ENCODE measurements around a stretch of chr12.

- PRO-cap: no peak
Measured at GRCh38 chr12:114669914-114670328, 14.1 kb downstream of the TBX3 start.

DNA sequence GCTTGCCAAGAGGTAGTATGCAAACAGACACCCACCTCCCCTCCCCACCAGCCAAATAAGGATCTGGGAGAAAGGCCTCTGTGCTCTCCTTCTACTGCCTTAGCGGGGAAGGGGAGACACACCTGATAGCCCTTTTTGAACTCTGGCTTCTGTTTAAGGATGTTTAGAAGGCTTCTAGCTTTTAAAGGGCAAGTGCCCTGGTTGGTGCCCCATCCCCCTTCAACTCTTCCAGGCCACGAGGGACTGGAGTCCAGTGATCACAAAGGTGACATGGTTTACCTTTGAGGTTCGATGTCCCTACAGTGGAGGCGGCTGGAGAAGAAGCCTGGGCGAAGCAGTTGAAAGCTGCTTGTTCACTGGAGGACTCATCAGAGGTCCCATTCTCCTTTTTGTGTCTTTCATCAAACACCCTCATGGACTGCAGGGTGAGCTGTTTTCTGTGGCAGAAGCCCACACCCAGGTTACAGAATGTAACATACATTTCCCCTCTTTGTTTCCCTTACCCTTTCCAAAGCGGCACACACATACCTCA, 7.9 kb downstream of the TBX3 start:
- PRO-cap: no peak

DNA sequence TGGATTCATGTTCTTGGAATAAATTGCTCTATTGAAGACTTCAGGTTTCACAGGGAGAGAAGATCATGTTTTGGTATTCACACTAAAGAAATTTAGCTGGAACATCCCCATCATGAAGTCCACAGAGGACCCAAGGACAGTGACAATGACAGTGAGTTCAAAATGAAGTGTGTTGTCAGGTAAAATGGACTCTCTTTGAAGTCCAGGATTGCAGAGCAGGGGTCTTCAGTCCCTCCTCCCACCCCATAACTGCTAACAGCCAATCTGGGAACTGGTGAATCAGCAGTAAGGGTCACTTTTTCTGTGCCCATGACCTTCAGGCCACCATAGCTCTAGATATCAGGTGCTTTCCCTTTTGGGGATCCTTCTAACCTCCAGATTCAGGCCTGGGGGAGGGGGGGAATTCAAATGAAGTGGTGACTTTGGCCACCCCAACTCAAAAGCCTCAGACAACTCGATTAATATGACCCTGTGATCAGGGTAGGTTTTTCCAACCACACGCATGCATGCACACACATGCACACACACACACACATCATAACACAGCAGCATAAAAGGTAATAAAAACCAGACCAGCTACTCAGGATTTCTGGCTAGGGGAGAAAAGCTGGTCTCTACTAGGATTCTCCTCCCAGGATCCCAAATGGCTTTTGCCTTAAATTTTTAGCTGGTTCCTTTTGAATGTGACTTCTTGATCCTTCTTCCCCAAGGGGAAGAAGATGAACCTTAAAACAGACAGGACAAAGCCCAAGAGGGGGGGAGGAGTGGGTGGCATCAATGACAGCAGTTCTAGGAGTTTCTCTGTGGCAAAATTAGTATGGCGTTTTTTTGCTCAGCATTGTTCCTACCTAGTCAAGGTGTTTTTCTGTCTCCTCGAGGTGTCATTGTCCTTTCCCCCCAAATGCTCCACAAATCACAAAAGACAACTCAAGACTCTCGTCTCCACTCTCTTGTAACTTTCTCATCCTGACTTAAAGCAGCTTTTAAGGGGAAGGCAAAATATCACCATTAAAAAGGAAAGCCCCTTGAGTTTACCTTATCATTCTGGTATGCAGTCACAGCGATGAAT, 5.2 kb downstream of the TBX3 start:
- PRO-cap: no peak

GRCh38 chr12:114681249-114682011, 2.5 kb downstream of the TBX3 start:
- PRO-cap: no peak

DNA sequence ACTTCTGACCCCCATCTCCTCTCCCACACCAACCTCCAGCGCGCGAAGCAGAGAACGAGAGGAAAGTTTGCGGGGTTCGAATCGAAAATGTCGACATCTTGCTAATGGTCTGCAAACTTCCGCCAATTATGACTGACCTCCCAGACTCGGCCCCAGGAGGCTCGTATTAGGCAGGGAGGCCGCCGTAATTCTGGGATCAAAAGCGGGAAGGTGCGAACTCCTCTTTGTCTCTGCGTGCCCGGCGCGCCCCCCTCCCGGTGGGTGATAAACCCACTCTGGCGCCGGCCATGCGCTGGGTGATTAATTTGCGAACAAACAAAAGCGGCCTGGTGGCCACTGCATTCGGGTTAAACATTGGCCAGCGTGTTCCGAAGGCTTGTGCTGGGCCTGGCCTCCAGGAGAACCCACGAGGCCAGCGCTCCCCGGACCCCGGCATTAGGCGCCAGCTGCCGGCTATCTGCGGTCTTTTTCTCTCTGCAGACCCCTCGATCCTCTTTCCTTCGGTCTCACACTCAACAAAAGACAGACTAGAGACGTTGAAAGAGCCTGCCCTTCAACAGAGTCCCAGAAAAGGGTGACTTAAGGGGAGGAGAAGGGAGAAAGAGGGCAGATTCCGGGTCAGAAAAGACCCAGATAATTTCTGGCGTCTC, 3.0 kb upstream of the TBX3 start:
- PRO-cap: no peak

GRCh38 chr12:114746749-114747218, 62.8 kb upstream of the TBX3 start:
- PRO-cap: no peak

DNA sequence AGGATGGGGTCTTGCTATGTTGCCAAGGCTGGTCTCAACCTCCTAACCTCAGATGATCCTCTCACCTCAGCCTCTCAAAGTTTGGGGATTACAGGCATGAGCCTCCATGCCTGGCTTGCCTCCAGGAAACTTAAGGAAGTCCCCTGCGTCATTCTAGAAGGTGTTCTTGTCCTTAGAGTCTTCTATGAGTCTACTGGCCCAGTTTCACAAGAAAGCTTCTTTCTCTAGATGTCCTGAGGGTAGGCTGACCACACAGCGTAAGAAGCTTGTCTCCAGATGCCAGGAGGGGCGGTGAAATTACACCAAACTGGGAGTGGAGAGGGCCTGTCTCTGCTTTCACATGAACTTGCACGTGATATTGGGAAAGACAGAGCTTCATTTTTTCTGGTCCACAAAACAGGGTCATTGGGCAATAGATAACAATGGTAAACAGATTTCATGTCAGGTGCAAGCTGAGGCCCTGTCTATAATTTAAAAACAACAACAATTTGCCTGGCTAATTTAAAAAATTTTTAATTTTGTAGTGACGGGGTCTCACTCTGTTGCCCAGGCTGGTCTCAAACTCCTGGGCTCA, 85.6 kb upstream of the TBX3 start:
- PRO-cap: no peak

DNA sequence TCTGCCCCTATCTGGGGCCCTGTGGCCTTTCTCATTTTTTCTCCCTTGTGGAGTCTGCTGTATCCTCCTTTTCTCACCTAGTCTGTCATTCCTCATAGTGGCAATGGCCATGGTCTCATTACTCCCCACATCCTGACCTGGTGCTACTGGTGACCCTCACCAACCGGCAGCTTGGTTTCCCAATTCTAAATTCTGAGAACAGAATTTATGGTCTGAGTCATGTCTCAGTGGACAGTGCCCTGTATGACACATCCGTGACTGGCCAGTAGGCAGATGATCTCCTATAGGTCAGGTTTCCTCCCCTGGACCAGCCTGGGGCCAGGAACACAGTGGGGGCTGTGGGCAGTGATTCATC, 249.4 kb upstream of the TBX3 start:
- PRO-cap: no peak

DNA sequence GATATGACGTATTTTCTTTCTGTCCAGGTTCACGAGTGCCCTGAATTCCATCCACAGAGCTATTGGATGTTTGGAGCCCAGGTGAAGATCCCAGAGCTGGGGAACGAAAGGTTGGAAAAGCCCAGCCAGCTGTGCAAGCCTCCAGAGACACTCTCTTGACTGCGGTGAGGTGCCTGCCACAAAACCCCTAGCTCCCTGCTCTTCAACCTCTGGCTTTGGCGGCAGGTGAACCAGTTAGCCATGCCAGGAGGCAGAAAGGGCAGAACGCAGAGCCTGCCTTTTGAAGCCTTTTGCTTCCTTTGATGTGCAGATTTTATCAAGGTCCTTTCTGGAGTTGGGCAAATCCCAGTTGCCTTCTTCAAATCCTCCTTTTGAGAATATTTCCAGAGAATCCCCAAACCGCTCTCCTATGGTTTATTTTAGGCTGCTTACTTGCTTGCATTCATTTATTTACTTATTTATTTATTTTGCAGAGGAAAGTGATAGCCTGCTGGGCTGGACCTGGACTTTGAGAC, 411.2 kb upstream of the TBX3 start:
- PRO-cap: no peak

DNA sequence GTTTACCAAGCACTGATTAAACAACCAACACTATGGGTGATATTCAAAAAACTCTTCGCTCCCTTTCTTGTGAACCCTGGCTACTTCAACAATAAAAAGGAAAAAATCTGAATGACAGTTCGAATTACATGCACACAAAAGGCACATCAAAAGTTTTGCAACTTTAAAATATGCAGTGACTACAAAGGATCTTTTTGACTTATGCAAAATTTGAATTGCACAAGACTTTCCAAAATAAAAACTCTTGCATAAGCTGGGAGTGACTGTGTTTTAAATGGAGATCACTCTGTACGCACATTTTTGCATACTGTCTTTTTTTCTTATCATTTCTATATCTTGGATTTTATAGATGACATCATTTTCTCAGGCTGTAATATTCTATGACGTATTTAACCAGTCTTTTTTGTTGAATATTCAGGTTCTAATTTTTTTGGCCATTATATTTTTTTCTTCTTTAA, 667.6 kb upstream of the TBX3 start:
- PRO-cap: no peak

GRCh38 chr12:115872213-115872612, 405.3 kb downstream of the MED13L start:
- PRO-cap: no peak

DNA sequence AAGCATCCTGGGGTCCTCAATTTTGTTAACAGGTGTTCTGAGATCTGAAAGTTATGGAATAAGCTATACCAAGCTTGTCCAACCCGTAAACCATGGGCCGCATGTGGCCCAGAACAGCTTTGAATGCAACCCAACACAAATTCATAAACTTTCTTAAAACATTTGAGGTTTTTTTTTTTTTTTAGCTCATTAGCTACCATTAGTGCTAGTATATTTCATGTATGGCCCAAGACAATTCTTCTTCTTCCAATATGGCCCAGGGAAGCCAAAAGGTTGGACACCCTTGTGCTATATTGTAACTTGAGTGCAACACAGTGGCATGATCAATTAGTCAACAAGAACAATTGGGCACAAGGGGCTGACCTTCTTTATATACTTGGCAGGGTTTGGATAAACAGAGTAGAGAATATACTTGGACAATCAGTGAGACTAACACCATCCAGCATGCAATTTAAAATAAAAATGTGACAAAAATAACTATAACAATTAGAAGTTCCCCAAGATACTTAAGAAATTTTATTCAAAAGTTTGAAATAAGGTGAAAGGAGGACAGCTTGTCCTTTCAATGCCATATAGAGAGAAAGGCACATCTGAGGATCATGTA, 197.5 kb downstream of the MED13L start:
- PRO-cap: no peak

DNA sequence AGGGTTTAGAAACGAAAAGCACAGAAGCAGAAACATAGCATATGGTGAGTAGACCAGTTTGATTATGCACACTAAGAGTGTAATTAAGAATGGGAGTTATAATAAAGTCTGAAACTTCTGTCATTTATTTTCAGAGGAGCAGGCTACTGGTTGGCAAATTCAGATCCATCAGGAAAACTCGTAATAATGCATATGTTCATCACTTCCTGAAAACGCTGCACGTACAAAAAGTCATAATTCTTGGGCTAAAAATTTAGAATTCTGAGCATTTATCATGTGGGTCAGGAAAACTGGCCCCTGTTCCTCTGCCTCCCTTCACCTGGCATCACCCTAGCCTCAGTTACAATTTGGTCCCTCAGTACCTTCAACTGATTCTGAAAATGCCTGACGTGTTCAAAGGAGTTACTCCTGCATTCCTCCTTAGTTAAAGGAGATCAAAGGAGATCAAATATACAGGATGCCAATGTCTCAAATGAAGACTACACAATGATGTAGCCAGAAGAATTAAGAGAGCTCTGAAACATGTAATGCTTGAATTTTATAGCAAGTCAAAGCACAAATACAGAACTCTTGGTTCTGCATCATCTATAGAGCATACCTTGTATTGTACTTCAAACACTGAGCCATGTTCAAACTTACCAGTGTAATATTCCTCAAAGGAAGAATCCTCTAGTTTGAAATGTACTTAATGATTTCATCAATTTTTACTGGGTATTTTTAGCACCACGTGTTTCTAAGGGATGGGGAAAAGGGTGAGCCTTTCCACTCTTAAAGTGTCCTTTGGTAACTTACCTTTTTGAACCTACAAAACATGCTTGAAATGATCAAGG, 193.8 kb downstream of the MED13L start:
- PRO-cap: no peak

GRCh38 chr12:116156537-116157145, 120.9 kb downstream of the MED13L start:
- PRO-cap: no peak

DNA sequence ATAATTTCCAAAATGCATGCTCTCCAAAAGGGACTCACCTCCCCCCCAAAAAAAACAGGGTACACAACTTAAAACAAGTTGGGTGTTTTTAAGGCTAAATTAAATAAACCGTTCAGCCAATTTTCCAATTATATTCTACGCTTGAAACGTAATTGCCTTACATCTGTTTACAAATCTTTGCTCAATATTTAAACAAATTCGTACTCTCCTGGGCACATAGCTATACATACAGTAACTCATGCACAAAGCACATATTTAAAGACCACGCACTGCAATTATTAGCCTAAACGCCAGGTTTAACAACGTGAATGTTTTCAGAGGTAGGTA, 1.8 kb downstream of the MED13L start:
- PRO-cap: no peak

- PRO-cap: no peak
Measured at GRCh38 chr12:116336658-116337189, 59.2 kb upstream of the MED13L start.

DNA sequence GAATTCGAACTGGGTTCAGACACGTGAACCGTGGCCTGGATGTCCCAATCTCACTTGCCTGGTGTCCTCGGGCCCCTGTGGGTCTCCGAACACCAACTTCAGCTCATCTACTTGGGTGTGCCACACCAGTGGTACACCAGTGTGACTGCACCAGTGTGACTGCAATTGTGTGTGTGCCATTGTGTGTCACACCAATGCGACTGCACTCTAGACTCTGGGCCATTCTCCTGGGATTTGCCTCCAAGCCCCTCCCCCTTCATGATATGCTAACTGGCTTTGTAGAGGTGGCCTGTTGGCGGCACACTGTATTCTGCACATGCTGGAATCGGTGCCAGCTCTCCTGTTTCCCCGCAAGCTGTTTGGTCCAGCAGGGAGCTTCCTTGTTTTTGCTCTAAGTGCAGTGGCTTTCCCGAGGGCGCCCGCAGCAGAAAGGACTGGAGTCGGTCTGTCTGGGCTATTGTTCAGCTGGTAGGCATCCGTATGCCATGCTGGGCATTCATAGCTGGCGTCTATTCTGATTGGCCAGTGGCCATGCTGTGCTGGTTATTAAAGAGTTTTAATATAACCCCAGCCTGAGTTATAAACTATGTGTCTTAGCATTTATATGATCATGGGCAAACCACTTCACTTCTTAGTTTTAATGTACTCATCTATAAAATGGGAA, 88.9 kb upstream of the MED13L start:
- PRO-cap: no peak

- PRO-cap: unidirectional peak, plus-strand start at chr12:116444550
Measured at GRCh38 chr12:116444216-116444846, 114.8 kb upstream of the MAP1LC3B2 start.

DNA sequence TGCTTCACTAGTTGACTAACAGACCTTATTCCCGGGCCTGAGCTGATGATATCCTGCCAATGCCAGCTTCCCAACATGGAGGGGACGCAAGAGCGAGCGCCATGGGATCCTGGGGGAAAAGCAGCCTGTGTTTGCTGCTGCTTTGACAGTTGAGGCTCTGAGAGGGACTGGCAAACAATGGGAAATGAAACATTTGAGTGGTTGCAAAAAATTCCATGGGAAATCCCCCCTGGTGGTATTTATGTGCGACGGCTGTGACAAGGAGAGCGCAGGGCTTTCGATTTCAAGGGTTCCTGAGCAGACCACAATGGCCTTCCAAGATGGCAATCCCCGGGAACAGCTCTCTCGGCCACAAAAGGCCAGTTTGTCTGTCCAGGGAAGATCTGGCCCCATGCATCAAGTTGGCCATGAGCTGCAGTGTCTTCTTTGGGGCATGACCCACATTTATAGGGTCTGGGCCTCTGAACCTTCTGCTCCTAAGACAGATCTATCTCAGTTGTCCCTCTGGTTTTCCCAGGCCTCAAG, 21.8 kb upstream of the MAP1LC3B2 start:
- PRO-cap: no peak

DNA sequence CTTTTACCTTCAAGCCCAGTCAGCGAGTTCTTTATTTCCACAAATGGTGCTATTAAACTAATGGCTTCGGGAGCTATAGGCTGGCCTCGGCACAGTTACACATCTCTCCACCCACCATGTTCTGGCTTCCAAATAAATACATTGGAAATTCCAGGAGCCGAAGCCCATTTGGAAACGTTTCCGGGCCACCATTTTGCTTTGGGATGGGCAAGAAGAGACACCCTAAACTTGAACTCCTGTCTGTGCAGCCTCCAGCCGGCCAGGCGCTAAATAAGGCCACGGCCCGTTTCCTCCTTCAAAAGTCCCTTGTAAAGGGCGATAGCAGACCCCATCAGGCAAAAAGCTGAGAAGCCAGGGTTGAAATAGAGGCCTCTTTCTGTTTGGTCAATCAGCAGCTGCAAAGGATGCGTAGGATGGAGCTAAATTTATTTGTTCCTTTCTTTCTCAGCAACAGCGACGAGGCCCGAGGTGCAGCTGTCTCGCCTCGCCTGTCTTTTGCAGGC, 320 bp upstream of the MAP1LC3B2 start:
- PRO-cap: bidirectional peak, plus-strand start at position 450 of the sequence, minus-strand start at position 244 of the sequence